Fibroblast of villous mesenchyme (primary cell): ENCODE results near the gene DBI.

DNA sequence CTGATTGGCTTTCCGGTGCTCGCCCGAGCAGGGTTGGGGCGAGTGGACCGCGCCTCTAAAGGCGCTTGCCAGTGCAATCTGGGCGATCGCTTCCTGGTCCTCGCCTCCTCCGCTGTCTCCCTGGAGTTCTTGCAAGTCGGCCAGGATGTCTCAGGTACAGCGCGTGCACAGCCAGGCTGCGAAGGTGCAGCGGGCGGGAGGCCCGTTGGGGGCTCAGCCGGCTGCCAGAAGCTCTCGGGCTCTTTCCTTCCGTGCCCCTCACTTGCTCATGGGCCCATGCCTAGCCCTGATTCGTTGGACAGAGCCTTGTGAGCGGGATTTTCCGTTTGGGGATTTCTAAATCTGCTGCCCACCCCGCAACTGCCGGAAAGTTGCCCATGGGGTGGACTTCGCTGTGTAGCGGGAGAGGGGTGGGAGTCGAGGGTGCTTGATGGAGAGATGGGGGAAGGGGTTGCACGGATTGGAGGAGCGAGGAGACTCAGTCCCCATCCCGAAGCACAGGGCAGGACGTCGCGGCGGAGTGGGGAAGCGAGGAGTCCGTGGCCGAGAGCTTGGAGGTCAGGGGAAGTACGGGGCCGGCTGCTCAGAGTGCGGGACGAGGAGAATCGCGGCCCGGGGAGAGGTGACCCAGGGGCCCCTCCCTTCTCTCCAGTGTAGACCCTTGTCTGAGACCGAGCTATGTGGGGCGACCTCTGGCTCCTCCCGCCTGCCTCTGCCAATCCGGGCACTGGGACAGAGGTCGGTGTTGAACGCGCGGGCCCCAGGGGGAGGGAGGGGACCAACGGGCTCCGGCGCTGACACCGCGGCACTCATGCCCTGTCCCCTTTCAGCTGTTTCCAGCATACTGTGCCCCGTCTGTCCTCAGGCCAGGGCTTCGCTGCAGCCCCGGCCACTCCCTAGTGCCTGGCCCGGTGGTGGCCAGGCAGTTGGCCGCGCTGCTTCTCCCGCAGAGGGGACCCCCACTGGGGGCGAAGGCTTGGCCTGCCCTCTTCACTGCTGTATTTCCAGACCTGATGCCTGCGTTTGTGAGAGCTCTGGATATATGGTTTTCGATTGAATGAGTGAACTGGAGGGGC, at the start of gene DBI:
DBI (plus strand) TSS at position 71 of the 1,076 bp plus-strand sequence.
- CAGE, long polyA plus RNA = start-site peak on the plus strand centred at position 90 of the sequence, 128 bp wide, 718 and 742 reads in 2 replicates

DNA sequence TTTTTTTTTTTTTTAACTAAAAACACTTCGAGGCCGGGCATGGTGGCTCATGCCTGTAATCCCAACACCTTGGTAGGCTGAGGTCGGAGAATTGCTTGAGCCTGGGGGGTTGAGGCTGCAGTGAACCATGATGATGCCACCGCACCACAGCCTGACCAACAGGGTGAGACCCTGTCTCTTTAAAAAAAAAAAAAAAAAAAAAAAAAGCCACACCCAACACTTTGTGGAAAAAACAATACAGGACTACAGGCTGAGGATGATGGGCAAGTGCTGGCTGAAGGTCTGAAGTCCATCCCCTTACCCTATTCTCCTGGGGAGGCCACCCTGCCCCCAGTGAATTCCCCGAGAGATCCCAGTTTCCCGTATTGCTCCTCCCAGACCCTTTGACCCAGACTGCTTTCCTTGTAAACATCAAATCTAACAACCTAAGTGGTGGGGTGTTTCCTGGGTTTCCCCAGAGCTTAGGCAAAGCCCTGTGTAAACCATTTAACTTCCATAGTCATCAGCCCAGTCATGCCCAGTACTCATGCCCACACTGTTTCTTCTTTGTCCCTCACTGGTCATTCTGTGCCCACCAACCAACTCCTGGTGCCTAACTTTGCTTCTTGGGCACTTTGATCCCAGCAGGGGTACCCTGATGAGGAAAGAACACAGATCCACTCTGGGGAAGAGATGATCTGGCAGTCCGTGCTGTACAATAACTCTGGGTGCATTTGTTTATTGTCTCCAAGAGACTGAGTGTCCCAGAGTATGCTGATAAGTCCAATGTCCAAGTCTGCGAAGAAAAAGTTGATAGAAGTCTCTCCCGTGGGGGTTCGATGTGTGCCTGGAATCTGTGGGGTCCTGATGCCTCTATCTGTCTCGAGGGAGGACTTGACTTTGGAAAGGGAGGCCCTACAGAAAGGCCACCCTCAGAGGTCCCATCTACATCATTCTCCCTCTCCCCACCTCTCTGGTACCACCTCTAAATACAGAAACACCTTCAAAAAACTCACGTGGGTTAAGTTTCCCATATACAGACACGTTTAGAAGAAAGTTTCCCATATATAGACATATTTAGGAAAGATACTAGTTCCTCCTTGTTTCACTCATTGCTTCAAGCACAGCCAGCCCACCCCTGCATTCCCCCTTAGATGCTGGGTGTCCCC, 5.7 kb upstream of the TMEM37 start:
- CAGE, long polyA plus RNA = no peak

DNA sequence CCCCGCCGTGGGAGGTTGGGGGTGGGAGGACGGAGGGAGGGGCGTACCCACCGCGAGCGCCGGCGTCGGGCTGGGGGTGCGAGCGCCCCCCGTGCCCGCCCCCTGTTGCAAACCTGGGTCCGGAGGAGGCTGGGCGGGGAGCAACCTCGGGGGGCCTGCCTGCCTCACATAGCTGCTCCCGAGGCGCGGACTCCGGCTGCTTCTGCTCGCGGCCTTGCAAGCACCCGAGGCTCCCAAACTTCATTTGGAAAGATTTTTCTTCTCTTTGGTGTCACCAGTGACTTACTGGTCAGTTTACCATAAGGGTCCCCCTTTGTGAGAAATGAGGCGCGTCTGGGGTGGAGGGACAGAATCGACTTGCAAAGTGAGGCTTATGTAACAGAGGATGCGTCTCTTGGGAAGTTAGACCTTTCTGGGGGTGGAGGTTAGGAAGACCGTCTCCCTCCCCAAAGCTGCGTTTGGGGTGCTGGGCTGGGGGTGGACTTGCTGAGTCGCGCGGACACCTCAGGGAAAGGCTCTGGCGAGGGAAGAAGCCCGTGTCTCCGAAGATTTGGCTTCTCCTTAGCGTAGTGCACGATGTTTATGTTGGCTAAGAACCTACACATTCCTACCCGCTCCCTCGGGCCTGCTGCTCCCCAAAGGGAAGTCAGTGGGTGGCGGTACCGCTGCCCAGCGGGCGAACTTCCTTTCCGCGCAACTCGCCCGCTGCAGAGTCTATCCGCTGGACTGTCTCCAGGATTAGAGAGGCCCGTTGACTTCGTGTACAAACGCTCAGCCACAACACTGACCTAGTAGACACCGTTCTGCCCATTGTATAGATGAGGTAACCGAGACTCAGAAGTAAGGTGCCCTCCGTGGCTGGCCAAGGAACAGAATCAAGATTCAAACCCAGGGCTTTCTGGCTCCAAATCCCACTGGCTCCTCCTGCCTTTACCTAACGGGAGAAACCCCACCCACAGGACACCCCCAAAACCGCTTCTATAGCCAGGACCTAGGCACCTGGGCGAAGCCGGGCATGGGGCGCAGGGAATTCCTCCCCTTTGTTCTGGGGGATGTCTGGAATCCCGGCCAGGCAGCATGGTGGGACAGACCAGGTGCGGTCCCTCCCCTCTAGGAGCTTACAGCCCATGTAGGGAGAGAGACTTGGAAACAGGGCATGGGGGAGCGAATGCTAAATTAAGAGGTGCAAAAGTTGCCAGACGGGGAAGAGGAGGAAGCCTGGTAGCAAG, 723 bp downstream of the TMEM37 start:
- CAGE, long polyA plus RNA = no peak

DNA sequence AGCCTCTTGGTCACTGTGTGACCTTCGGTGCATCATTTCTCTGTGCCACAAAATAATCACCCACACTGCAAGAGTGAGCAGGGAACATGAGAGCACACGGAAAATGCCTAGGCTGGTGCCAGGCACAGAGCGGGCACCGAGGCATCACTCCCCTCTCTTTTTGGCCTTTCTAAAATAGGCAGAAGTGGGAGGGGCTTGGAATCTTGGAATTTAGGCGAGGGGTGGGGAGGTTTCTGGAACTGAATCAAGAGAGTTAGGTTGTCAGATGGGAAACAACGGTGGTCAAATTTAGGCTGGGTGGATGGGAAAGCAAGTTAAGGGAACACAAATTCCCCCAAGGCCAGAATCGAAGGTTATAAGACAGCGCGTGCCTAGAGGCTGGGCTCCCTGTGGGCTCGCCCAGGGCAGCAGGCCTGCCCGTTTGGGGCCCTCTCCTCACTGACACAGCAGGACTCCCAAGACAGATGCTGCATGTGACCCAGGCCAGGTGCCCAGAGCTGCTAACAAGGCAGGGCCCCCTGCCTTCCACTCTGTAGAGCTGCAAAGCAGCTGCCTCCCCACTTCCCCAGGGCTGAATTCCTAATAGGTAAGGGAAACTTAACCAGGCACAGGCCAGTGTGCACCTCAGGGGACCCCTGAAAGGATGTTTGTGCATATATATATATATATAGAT, 43.4 kb downstream of the TMEM37 start:
- CAGE, long polyA plus RNA = no peak

GRCh38 chr2:119485267-119486239, 38.7 kb downstream of the SCTR start:
- CAGE, long polyA plus RNA = no peak

GRCh38 chr2:119544725-119545572, 700 bp downstream of the CFAP221 start:
- CAGE, long polyA plus RNA = no peak

GRCh38 chr2:120209987-120210609, 13.1 kb downstream of the TMEM185B start:
- CAGE, long polyA plus RNA = no peak

GRCh38 chr2:120216125-120216602, 7.0 kb downstream of the TMEM185B start:
- CAGE, long polyA plus RNA = no peak

GRCh38 chr2:120738542-120738705, 2.8 kb downstream of the GLI2 start:
- CAGE, long polyA plus RNA = no peak

- CAGE, long polyA plus RNA = no peak
Observed at GRCh38 chr2:120845185-120845670, 109.6 kb downstream of the GLI2 start.

- CAGE, long polyA plus RNA = no peak
Observed at GRCh38 chr2:120934737-120935746, 199.4 kb downstream of the GLI2 start.

DNA sequence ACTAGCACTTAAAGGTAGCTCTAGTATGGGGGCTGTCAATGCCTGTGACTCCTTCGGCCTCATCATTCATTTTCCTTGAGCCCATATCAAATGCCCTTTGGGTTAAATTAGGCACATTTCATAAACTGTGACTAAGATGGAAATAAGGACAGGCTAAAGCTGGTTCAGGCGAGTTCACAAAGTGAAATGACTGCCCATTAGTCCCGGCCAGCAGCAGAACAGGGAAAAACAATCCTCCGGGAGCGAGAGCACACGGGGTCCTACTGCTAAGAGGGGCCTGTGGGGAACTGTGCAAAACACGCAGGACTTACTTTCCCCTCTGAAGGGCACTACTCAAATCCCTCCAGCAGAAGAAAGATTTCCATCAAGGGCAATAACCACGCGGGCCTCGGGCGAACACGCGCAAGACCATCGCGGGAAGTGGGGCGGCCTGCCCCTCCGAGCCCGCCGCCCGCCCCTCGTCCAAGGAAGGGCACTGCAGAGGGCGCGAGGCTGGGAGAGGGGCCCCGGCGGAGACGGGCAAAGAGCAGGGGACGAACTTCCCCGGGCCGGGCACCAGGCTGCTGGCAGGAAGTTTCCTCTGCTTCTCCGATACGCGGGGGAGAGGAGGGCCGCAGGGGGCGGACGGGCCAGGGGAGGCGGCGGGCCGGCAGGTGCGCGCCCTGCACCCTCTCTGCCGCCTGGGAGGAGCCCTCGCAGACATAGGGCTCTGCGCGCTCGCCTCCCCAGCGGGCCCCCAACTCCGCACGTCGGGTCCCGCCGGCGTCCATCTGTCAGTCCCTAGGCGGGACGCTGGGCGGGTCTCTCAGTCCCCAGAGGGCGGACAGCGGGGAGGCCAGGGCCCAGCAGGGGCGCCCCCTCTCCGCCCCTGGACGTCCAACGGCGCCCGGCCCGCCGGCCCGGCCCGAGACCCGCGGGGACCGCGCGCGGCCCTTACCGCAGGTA, 619 bp downstream of the TFCP2L1 start:
- CAGE, long polyA plus RNA = no peak

GRCh38 chr2:121437480-121438044, 152.6 kb upstream of the TFCP2L1 start:
- CAGE, long polyA plus RNA = no peak

DNA sequence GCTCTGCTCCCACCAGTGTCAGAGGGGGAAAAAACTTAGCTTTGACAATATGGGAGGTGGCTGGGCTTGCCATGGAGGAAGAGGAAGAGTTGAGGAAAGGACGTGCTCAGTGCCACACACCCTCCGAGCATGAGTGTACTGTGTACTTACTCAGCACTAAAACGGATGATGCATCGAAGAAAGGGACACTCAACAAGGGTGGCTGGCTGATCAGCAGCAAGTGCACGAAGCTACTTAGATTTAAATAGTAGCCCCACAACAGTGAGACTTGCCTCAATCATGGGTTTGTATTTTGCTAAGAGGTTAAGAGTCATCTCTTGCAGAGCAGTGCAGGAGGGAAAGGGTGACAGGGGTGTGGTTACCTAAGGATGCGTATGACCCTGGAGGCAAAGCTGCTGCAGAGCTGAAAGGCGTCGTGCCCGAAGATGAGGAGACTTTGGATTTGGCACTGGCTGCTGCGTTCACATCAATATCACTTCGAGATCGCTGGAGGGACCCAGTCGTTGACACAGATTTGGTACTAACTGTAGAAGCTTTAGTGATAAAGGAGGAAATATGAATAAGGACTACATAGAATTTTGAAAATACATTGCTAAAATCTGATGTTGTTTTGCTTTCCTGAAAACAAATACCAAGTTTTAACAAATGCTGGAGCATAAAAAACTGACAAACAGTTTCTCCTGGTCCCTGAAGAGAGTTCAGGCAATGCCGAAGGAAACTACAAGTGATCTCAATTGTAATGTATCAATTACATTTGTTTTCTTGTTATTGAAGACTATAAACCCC, 162.2 kb upstream of the TFCP2L1 start:
- CAGE, long polyA plus RNA = no peak

GRCh38 chr2:121500939-121501427, 148.3 kb downstream of the CLASP1 start:
- CAGE, long polyA plus RNA = no peak

DNA sequence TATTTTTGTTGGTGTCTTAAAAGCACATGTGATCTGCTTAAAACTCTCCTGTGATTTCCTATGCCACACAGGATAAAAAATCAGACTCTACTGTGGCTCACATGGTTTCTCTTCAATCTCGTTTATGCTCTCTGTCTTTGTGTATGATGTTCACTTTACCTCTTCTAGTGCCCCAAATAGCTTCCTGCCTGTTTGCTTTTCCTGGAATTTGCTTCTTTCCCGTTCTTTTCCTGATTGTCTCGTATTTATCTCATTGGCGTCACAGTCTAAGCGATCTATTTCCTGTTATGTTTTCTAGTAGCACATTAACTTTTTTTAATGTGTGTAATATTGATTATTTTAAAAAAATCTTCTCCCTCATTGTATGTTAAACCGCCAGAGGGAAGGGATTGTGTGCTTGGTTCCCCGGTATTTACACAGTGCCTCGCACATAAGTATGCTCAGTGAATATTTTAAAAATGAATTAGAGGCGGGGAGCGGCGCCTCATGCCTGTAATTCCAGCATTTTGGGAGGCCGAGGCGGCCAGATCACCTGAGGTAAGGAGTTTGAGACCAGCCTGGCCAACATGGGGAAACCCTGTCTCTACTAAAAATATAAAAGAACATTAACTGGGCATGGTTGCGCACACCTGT, 820 bp downstream of the TSN start:
- CAGE, long polyA plus RNA = no peak

DNA sequence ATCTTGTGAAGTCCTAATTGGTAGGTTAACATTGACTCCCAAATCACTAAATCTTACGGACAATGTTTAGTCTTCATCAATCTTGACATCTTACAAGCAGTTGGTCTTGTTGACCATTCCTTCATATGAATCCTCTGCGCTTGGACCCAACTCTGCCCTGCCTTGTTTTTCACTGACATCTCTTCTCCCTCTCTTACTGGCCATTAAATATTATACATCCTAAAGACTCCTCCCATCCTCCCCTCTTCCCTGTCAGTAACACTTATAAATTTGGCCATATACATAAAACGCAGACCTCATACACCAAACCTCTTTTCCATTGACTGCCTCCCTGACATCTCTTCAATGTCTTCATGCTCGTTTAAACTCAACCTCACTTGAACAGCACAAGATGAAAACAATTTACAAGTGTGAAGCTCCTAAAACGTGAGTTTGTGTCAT, 738.3 kb downstream of the TSN start:
- CAGE, long polyA plus RNA = no peak

DNA sequence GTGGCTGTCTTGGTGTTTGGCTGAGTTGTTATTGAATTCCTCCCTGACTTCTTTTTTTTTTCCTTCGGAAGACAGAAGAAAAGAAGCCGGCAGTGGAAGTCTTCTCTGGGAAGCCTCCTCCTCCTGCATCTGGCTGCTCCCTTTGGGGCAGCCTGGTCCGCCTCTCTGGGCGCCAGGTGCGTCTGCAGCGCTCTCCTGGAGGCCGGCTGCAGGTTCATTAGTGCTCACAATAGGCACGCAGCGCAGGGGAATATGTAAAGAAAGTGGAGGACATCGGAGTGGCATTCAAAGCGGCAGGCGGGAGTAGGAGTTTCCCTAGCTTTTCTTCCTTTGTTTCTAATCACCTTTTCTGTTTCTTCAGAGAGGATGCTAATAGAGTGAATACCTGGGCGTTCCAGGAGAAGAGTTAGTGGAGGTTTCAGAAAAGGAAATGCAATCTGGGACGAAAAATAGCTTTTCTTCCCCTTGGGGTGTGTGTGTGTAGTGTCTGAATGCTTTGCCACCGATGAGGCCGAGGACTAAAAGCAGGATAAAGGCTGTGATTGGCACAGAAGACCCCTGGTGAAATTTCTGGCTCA, 905.9 kb downstream of the TSN start:
- CAGE, long polyA plus RNA = no peak

DNA sequence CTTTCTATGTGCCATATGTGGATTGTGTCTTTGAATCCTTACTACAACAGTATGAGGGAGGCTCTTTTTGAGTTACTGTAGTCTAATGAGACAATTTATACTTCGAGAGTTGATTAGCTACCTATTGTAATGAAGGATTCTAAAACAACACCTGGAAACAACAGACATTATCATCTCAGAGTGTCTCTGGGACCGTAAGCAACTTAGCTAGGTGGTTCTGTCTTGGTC, 581.8 kb downstream of the CNTNAP5 start:
- CAGE, long polyA plus RNA = no peak

- CAGE, long polyA plus RNA = no peak
Observed at GRCh38 chr2:126534472-126535006, 121.4 kb upstream of the GYPC start.